Hair follicle dermal papilla cell (primary cell): ENCODE measurements around a stretch of chr11.

GRCh38 chr11:121293340-121293658 lies 728 bp downstream of the SC5D start:
- CAGE, long polyA plus RNA = no peak

DNA sequence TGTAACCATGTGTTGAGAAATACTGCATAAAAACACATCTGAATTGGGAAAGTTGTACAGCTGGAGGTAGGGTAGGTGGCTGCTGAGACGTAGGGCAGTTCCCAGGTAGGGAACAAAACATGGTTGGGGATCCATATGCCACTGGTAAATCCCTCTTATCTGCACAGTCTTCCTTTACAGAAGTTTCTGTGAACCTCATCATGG lies 66.3 kb downstream of the SC5D start:
- CAGE, long polyA plus RNA = no peak

- CAGE, long polyA plus RNA = no peak
Observed at GRCh38 chr11:121383577-121384180, 68.4 kb upstream of the SORL1 start.

DNA sequence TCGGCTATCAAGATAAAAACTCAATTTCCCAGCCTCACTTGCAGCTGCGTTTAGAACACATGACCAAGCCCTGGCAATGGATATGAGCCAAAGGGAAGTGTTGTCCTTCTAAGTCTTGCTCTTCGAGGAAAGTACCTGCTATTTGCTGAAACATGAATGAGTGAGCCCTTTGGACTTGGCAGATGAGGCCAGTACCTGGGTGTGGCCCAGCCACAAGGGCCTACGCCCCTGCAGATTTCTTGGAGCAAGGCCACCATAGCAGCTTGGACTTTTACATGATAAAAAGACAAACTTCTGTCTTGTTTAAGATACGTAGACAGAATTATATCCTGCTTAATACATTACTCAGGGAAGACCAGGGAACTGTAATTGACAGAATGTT lies 60.1 kb upstream of the SORL1 start:
- CAGE, long polyA plus RNA = no peak

DNA sequence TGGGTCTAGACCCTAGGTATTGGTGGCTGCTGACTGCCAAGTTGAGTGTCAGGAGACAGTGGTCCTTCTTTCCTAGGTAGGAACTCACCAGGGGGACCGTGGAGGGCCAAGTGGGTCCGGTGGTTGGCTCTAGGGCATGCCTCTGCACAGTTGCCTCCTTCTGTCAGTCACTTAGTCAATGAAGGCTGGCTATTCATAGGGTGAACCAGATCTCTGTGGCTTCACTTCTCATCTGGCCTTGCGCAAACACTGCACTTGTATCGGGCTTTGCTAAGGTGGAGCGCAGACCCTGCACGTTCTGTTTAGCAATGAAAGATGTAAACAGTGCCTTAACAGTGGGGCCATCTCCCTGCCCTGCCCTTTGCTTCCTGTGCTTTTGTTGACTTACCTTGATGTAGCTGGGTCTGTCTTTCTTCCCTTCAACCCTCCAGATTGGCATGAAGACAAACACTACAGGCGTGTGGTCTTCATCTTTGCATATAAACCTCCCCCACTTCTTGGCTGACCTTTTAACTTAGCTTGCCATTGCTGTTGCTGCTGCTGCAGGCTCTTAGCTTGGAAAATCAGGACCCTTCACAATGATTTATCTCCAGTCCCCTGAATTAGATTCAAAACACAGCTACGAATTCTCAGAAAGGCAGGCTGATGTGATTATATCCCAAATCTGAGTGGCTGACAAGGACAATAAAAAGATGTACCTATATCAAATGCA lies 7.4 kb downstream of the SORL1 start:
- CAGE, long polyA plus RNA = no peak

GRCh38 chr11:121465826-121466474 lies 13.8 kb downstream of the SORL1 start:
- CAGE, long polyA plus RNA = no peak

DNA sequence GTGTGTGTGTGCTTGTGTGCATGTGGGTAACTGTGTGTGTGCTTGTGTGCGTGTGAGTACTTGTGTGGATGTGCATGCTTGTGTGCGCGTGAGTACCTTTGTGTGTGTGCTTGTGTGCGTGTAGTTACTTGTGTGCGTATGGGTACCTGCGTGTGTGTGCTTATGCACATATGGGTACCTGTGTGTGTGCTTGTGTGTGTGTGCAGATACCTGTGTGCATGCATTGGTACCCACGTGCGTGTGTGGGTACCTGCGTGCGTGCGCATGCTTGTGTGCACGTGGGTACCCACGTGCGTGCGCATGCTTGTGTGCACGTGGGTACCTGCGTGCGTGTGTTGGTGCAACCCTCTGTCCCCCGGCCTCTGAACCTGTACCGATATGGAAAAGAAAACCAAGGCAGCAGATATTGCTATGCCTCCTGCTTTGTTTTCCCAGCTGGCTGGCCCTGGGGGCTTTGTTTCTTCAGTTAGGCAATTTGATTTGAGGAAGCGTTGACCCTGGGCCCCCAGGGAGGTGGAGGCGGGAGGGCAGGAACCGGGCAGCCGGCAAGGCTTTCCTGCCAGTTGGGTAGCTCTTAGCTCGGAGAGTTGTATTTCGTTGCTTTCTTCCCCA lies 26.7 kb downstream of the SORL1 start:
- CAGE, long polyA plus RNA = no peak

- CAGE, long polyA plus RNA = no peak
Observed at GRCh38 chr11:121479412-121479746, 27.3 kb downstream of the SORL1 start.

GRCh38 chr11:121479867-121480364 lies 27.8 kb downstream of the SORL1 start:
- CAGE, long polyA plus RNA = no peak

DNA sequence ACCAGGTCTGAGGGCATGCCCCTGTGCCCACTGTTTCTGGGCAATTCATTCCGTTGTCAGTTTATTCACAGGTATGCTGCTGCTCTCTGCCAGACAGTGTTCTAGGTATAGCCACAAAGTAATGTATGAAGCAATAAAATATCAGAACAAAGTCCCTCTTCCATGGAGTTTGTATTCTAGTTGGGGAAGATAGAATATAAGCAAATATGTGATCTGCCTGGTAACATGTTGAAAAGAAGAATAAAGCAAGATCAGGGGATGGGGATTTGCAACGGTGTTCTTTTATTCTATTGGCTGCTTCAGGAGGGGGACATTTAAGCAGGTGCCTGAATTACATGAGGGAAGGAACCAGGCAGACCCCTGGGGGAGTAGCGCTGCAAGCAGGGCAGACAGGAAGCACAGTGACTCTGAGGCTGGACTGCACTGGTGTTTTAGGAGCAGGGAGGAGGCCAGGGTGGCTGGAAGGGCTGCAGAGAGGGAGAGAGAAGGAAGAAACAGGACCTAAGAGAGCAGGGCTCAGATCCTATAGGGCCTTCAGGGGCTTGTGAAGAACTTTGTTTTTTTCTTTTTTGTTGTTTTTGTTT lies 63.0 kb downstream of the SORL1 start:
- CAGE, long polyA plus RNA = no peak

- CAGE, long polyA plus RNA = no peak
Observed at GRCh38 chr11:121571558-121571901, 119.4 kb downstream of the SORL1 start.

- CAGE, long polyA plus RNA = no peak
Observed at GRCh38 chr11:121612475-121612990, 160.4 kb downstream of the SORL1 start.

DNA sequence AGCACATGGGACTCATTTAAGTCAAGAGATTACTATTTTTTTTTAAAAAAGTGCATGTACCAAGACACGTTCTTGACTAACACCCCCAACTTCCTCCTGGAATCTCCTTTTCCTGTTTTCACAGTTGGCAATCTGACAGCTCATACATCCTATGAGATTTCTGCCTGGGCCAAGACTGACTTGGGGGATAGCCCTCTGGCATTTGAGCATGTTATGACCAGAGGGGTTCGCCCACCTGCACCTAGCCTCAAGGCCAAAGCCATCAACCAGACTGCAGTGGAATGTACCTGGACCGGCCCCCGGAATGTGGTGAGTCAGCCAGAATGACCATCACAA lies 162.6 kb downstream of the SORL1 start:
- CAGE, long polyA plus RNA = no peak

DNA sequence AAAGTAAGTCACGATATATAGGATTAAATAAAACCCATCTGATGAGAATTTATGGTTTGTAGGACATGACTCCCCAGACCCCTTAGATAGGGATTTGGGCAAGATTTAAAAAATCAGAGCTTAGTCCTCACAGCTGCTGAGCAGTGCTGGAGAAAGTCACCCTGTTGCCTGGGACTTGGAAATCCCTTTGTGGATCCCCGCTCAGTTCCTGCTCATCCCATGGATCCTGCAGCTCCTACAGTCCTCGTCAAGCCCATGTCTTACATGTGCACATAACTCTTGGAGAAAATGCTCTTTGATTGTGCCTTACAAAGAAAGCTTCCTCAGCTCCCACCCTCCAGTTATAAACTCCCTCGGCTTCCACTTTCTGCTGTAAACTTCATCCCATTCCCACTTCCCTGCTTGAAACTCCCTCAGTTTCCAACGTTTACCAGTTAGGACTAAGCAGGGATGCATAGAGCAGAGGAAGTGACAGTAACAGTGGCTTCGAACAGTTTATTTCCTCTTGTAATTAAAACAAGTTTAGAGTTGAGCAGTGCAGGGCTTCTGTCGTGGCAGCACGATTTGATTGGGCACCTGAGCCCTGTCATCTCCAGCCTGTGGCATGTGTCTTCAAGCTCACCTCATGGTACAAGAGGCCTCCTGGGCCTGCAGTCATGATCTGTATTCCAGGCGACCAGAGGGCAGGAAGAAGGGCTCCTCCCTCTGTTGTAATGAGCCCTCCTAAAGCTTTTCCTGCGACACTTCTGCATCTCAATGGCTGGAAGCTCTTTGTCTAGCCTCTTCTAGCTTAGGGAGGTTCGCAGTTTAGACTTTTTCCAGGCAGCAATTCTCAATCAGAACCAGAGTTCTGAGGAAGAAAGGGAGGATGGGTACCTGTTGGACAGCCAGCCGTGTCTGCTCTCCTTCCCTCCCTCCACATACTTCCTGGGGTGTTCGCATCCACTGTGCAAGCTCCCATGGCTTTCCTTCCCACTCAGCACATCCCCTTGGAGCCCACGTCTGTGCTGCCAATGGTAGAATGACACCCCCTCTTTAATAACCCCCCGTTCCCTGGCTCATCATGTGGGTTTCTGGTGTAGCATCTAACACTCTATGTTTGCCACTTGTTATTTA lies 165.6 kb downstream of the SORL1 start:
- CAGE, long polyA plus RNA = no peak

- CAGE, long polyA plus RNA = no peak
Observed at GRCh38 chr11:121632598-121633700, 180.8 kb downstream of the SORL1 start.

- CAGE, long polyA plus RNA = no peak
Observed at GRCh38 chr11:121671025-121672233, 219.3 kb downstream of the SORL1 start.

DNA sequence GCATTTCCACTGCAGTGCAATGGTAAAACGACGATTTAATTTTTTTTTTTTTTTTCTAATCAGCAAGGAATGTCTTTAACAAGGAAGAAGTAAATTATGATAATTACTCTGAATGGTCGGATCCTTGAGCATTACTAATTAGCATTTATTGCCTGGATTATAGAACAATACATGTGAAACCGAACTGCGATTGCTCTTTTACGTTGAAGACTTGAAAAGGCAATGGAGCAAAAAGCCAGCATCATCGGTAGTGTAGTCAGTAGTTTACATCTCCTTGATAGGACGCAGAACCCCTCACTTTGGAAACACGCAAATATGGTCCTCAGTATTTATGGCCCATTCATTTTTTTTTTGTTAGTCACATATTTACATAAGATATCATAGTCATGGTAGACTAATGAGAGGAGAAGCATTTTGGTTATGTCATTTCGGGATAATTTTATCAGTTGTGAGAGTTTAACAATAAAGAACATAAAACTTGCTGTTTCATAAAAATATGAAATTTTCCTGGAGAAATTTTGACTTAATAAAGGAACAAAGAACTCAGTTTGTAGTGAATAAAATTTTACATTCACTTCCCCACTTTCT lies 20.1 kb downstream of the BLID start:
- CAGE, long polyA plus RNA = no peak

DNA sequence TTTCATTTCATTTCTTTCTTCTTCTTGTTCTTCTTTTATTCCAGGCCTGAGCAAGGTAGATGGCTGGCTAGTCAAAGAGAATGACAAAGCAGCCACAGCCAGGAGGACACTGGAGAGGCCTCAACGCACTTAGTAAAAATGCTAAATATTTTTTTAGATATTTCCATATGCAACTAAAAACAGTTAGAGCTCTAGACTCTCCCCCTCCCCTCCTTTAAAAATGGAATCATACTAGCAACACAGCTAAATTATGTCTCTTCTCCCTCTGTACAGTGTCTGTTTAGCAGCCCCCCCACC lies 14.9 kb downstream of the BLID start:
- CAGE, long polyA plus RNA = no peak

DNA sequence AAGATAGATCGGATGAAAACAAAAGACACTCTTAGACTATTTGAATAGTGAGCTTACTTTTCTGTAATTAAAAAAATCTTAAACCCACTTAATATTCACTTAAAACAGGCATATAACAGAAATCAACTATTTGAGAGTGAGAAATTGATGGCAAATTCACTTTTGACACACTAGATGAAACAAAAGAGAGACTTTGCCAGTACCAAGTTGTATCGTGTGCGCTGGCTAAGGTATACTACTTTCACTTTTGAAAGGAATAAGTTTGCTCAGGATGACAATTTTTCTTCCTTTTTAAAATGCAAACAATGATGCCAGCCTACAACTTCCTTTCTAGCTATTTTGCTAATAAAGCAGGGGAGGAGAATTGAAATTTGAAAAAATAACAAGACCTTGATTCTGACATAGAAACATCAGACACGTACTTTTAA lies 41.5 kb upstream of the BLID start:
- CAGE, long polyA plus RNA = no peak

DNA sequence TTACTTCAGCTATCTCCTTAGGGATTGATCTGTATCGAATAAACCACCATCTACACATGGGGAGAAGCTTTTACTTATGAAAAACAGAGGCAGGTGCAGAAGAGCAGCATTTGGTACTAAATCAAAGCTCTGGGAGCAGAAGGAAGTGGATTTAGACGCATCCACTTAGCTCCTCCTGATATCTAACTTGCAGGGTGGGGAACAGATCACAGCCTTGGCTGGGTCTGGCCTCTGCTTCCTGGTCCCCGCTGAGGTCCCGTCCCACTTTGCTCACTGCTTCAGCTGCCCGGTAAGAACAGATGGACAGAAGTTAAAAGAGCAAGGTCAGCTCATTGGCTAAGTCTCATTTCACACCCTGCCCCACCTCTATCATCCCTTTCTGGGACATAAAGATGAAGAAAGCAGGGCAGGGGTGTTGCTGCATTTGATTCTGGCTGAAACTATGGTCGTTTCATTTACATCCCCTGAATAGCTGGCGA lies 250.0 kb upstream of the BLID start:
- CAGE, long polyA plus RNA = no peak